BJ (cell line): ENCODE data around the gene PTPN12.

DNA sequence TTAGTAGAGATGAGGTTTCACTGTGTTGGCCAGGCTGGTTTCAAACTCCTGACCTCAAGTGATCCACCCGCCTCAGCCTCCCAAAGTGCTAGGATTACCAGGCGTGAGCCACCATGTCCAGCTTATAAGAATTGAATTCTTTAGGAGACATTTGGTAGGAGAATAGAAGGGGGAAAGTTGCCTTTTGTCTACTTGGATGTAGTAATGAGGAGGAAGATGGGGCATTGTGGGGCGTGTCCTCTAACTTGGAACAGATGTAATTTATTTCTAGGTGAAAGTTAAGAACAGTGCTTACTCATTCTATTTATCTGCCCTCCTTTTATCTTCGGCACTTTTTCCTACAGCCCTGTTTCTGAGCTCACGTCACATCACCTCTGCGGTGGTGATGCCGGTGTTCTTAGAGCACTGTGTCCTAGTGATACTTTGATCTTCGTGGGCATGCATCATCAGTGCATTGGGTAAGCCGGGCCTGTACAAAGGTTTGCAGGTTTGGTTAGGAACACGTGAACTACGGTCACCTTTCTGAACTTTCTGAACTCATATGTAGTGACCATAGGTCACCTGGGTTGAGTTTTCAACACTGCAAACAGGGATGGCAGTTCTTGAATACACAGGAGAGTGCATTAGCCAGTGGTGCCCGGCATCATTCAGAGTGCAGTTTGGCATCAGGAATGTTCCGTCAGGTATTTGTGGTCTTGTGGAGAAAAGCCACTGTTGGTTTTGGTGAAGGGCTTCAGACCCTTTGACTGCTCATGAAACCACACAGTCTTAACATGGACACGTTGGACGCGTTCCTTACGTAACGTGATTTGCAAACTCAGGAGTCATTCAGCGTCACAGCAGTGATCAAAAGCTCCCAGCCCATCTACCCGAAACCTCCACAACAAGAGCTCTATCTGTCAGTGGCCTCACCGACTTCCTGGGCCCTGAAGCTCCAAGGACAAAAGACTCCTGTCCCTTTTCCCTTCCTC is 5.6 kb downstream of the POR start:
- CAGE, long polyA plus RNA: no peak
- RRBS: 84% methylated on average over 3 of the region's 21 CpGs

DNA sequence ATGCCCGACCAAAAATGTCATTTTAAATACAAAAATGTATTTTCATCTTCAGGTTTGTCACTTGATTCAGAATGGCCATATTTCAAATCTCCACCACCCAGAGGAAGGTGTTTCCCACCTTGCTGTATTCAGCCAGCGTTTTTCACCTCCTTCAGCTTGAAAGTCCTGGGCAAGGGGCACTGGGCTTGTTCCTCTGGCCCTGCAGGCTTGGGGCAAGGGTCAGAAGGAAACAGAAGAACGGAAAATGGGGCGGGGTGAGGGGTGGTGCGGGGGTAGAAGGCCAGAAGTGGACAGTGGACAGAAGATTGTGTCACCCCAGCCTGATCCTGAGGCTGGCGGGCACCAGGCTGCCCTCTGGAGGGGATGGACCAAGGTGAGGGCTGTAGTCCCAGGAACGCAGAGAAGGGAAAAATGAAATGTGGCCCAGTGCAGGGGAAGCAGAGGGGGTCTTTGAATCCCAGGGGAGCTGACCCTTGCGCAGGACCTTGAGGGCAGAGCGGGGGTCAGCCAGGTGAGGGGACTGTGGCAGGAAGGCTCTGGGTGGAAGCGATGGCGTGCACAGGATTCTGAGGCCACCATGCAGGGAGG is 23.1 kb downstream of the TMEM120A start:
- CAGE, long polyA plus RNA: no peak
- RRBS: no CpG with 5 or more reads among the region's 11 CpGs

GRCh38 chr7:75981608-75982560 is 12.5 kb downstream of the TMEM120A start:
- CAGE, long polyA plus RNA: no peak
- RRBS: 80% methylated on average over 2 of the region's 43 CpGs

- CAGE, long polyA plus RNA: no peak
- RRBS: no CpG with 5 or more reads among the region's 16 CpGs
Observed at GRCh38 chr7:75990909-75991547, 3.4 kb downstream of the TMEM120A start.

GRCh38 chr7:76005659-76006010 is 11.2 kb upstream of the TMEM120A start:
- CAGE, long polyA plus RNA: no peak
- RRBS: no CpG with 5 or more reads among the region's 3 CpGs

- CAGE, long polyA plus RNA: no peak
- RRBS: 2% methylated on average over 12 of the region's 42 CpGs
Observed at GRCh38 chr7:76048204-76049203, 598 bp downstream of the MDH2 start.

DNA sequence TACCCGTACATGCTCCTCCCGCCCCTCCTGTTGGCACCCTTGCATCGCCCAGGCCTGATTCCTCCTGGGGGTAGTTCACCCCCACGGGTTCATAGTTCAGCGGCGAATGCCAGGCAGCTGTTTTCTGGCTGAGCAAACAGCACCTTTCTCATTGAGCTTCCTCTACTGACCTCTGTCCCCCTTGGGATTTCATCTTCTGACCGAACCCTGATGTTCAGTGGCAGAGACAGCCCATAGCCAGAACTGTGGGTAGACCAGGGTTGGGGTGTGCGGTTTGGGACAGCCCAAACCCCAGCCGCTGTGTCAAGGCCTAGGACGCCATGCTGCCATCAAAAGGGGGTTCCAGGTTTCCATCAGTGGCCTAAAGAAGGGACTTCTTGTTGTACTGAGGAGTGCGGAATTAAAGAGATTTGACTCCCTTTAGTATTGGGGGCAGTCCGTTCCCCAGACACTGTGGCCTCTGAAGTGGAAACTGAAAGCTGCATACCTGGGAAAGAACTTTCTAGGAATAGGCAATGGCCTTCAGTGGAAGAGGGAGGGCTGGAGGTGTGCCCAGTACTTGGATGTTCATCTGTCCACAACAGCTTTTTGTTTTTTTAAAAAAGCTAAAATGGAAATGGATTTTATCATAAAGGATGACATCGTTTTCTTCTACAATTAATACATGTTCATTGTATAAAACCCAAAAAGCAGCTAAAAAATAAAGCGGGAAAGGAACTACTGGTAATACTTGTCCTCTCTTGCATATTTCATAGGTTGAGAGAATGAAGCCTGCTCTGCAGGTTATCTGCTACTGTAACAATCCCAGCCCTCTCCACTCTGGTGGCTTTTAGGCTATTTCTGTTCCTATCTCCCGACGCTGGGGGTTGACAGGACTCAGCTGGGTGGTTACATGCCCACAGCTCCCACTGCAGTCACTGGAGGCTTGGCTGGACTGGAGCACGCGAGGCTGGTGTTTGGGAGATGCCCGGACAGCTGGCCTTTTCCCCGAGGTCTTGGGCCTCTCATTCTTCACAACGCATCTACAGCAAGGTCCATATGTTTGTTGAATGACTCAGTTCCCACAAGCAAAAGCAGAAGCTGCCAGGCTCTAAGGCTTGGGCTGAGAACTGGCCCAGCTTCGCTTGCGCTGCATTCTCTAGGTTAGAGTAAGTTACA is 19.3 kb downstream of the MDH2 start:
- CAGE, long polyA plus RNA: no peak
- RRBS: no CpG with 5 or more reads among the region's 23 CpGs

DNA sequence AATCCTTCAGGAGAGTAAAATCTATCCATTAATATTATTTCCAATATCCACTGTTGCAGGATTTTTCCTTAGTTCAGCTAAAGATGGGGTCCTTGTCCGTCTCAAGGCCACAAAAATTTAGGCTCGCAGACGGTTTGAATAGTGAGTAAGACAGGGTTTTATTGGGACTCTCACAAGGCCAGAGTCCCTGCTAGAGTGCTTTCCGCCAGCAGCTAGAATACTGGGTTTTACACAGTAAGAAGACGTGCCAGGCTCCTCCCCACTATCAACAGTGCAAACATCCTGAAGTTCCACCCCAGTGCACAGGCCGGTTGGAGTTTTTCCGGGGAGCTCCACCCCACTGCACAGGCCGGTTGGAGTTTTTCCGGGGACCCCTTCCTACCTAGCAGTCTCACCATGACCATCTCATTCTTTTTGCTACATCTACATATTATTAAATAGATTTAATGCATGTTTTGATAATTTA is 61.0 kb downstream of the MDH2 start:
- CAGE, long polyA plus RNA: no peak
- RRBS: no CpG with 5 or more reads among the region's 9 CpGs

DNA sequence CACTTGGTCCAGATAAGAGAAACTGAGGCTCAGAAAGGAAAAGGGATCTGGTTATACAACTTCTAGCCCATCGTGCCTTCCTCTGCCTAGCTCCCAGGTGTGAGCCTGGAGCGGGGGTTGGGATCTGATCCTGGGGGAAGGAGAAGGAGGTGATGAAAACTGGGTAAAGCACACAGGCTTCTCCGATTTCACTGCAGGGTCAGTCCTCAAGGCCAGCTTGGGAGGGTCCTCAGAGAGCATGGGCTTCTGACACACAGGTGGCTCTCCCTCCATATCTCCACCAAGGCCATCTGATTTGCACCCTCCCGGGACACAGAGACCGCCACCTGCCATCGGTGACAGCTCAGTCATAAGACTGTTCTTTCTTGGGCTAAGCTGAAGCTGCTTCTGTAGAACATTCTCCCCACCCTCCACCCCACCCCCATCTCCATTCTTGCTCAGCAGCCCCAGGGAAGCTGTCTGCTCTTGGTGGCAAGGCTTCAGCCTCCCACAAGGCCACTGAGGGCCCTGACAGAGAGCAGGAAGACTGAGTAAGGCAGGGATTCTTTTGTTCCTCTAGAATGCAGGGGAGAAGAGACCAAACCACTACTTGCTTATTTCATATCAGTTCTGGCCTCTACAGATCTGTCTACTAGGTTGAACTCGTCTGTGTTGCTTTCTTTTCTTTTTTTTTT is 16.5 kb downstream of the SRRM3 start:
- CAGE, long polyA plus RNA: no peak
- RRBS: no CpG with 5 or more reads among the region's 7 CpGs

DNA sequence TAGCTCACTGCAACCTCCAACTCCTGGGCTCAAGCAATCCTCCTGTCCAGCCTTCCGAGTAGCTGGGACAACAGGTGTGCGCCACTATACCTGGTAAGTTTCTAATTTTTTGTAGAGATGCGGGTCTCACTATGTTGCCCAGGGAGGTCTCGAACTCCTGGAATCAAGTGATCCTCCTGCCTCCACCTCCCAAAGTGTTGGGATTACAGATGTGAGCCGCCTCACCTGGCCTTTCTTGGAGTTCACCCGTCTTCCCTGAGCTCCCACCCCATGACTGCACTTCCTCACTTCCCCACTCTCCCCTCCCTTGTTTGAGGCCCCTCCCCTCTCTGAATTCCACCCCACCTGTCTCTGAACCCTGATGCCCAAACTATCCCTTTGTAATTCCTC is 11.3 kb downstream of the HSPB1 start:
- CAGE, long polyA plus RNA: no peak
- RRBS: no CpG with 5 or more reads among the region's 6 CpGs

- CAGE, long polyA plus RNA: no peak
- RRBS: no CpG with 5 or more reads among the region's 13 CpGs
Observed at GRCh38 chr7:76333527-76334123, 25.2 kb downstream of the YWHAG start.

GRCh38 chr7:76445640-76446056 is 15.9 kb upstream of the DTX2 start:
- CAGE, long polyA plus RNA: no peak
- RRBS: no CpG with 5 or more reads among the region's 5 CpGs

DNA sequence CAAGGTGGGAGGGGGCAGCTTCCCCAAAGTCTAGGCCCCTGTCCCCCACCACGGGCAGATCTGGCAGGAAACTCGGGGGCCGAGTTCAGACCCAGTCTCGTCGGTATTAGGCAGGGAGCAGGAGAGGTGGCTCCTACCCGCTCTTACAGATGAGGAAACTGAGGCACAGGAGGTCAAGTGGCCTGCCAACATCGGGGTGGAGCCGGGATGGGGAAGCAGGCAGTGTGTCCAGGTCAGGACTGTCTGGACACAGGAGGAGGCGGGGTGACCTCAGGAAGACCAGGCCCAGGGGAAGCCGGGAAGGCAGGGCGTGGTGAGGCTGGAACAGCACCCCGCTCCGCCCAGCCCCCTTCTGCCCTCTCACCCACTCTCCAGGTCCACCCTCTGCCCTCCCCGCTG is 26.2 kb downstream of the SPDYE17 start:
- CAGE, long polyA plus RNA: no peak
- RRBS: no CpG with 5 or more reads among the region's 14 CpGs

DNA sequence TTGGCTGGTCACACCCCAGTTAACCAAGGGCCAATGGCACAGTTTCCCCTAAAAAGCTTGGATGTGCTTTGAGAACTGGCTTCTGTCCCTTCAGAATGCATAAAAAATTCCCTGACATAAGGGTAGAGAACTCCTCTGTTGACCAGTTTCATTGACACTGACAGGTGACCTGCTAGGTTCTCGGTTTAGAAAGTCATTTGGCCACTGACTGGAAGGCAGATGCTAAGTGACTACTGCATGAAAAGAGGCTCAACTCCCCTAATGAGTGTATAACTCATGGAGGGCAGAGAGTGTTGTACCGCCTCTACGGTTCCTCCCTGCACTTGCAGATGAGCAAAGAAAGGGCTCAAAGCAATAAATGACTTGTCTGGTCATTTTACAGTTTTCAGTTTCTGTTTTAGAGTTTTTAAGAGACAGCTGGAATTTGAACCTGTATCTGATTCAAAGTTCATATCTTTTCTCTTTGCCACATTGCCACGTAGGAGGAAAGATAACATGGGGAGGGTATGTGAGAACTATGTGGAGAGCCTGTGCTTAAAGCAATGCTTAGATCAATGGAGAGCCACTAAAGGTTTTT is 2.9 kb upstream of the FGL2 start:
- CAGE, long polyA plus RNA: no peak
- RRBS: no CpG with 5 or more reads among the region's 4 CpGs

GRCh38 chr7:77281856-77282932 is 82.6 kb upstream of the FGL2 start:
- CAGE, long polyA plus RNA: no peak
- RRBS: no CpG with 5 or more reads among the region's 8 CpGs

- CAGE, long polyA plus RNA: no peak
- RRBS: no CpG with 5 or more reads among the region's 6 CpGs
Observed at GRCh38 chr7:77328129-77328612, 88.0 kb downstream of the GSAP start.

GRCh38 chr7:77351371-77352017 is 64.7 kb downstream of the GSAP start:
- CAGE, long polyA plus RNA: no peak
- RRBS: no CpG with 5 or more reads among the region's 6 CpGs

DNA sequence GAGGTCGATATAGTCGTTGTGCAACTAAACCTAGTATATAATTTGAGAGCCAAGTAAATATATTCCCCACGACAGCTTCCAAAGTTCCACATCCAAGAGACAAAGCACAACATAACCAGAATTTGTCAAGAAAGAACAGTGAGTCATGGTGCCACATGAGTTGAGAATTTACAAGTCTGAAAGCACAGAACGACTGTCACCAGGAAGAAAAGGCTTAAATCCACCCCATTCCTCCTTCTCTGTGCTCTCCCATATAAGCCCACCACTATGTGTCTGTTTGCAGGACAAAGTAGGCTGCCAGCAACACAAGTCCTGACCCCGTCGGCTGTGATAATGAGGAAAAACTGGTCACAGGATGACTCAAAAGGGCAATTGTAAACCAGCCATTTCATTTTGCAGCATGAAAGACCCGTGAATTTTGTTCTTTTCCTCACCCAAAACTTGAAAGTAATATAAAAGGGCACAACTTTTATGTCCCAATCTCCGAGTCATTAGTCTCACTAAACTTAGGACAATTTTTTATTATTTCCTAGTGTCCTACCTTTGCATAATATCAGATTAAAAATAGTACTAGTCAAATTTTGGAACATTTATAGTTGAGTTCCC is 32.7 kb downstream of the GSAP start:
- CAGE, long polyA plus RNA: no peak
- RRBS: no CpG with 5 or more reads among the region's 8 CpGs

DNA sequence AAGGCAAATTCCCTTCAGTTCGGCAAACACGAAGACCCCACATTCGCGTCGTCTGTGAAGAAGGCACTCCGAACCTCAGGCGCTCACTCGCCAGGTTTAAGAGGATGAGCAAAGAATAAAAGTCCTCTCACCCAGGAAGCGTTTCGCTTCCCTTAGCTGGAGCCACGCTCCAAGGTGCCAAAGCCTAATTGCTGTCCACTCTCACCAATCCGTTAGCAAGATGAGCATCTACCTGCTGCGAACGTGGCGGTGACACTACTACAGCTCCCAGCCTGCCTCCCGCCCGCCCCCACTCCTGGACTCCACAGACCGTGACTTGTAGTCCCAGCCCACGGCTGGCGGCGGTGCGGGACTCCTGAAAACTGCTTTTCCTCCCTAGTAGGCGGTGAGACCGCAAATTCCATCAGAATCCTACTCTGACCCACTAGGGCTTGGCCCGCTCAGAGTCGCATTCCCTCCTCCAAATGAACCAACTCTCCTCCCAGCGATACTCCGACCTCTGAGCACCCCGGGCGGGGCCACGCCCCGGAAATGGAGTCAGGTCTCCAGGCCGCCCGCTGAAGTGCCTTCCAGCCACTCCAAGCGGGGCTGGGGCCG is 615 bp upstream of the PTPN12 start:
- CAGE, long polyA plus RNA: no peak
- RRBS: under 1% methylated on average over 5 of the region's 36 CpGs

DNA sequence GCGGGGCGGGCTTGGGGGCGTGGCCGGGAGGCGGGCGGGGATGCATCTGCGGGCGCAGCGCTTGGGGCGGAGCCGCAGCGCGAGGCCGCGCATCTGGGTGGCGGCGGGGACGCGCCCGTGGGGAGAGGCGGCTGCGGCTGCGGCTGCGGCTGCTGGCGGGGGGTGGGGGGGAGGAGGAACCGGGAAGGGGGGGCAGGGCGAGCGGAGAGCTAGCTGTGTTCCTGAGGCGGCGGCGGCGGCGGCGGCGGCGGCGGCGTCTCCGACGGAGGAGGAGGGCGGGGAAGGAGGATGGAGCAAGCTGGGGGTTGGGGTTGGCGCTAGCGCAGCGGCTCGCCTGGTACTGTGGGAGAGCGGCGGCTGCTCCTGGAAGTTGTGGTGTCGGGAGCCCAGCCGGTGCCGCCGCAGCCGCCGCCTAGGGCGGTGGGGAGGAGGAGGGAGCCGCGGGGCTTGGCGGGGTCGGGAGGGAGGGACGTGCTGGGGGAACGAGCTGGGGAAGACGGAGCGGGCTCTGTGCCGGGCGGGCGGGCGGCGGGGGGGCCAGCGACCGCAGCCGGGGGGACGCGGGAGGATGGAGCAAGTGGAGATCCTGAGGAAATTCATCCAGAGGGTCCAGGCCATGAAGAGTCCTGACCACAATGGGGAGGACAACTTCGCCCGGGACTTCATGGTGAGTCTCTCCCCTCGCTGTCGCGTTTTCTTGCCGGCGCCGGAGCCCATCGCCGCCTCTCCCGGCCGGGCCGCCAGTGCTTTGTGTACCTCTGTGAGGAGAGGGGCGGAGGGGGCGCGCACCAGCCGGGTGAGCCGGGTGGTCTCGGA is at the start of gene PTPN12:
Gene PTPN12, plus strand, starts transcription at position 317 of the 816 bp plus-strand sequence.
- CAGE, long polyA plus RNA: start-site peak on the plus strand centred at position 560 of the sequence, 64 bp wide, 99 and 31 reads in 2 replicates
- RRBS: 1% methylated on average over 22 of the region's 91 CpGs